Sternocleidomastoid (tissue), 1 donor: ENCODE measurements around a stretch of chr1.

DNA sequence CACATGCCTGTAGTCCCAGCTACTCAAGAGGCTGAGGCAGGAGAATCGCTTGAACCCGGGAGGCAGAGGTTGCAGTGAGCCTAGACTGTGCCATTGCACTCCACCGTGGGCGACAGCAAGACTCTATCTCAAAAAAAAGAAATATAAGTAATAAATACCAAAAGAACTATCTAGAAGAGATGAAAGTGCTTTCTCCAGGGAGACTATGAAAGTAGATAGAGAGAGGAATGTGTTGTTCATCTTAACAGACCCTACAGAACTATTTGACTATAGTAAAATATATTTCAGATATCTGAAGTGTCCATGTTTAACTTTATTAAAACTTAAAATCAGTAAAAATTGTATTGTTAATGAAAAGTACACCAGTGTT lies 29.2 kb downstream of the EPRS1 start:
- PRO-cap = unidirectional peak, minus-strand start at position 125 of the sequence

DNA sequence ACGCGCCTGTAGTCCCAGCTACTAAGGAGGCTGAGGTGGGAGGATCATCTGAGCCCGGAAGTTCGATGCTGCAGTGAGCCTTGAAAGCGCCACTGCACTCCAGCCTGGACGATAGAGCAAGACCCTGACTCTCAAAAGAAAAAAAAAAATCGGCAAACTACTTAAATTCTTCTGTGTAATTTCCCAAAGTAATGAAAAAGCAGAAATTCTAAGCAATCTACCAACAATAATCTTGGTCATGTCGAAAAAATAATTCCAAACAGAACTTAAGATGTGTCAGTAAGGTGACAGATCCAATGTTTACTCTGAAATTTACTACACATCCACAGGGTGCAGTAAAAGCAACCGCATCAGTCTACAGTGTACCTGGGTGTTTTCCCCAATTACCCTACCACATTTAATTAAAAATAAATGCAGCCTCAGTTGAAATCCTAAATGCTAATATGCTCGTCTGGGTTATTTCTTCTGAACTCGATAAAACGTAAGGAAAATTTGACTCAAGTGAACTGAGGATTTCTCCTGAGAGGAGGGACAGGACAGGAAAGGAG lies 858 bp downstream of the EPRS1 start:
- PRO-cap = no peak

GRCh38 chr1:220526991-220527851 lies 715 bp upstream of the MARK1 start:
- PRO-cap = bidirectional peak, plus-strand start at chr1:220527473, minus-strand start at chr1:220527395

DNA sequence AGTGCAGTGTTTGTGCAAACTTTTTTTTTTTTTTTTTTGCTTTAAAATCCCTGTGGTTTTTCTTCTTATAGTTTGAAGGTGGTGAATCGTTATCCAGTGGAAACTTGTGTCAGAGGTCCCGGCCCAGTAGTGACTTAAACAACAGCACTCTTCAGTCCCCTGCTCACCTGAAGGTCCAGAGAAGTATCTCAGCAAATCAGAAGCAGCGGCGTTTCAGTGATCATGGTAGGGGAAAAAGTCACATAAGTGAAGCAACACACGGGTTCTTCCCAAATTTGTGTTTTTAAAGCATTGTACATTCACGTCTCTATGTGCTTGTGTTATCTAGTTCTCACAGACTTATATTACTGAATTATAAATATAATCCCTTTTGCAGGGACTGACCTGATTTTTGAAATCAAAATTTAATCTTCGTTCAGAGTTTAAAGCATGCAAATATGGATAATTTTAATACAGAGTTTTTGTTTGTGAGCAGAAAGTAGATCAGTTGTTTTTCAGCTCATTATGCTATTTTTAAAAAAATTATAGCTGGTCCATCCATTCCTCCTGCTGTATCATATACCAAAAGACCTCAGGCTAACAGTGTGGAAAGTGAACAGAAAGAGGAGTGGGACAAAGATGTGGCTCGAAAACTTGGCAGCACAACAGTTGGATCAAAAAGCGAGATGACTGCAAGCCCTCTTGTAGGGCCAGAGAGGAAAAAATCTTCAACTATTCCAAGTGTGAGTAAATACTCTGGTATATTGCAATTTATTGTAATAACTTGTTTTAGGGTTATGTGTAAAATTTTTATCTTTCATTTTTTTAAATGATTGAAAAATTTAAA lies 54.6 kb upstream of the C1orf115 start:
- PRO-cap = no peak

GRCh38 chr1:220762017-220762410 lies 13.9 kb downstream of the MTARC2 start:
- PRO-cap = no peak

GRCh38 chr1:220803958-220804360 lies 17.2 kb downstream of the MTARC1 start:
- PRO-cap = no peak

GRCh38 chr1:220879054-220879269 lies 281 bp upstream of the HLX start:
- PRO-cap = bidirectional peak, plus-strand start at chr1:220879401, minus-strand start at chr1:220879201

- PRO-cap = bidirectional peak, plus-strand start at chr1:220881570, minus-strand start at chr1:220881438
Measured at GRCh38 chr1:220880529-220881706, 1.7 kb downstream of the HLX start.

GRCh38 chr1:220957171-220957815 lies 78.0 kb downstream of the HLX start:
- PRO-cap = no peak

DNA sequence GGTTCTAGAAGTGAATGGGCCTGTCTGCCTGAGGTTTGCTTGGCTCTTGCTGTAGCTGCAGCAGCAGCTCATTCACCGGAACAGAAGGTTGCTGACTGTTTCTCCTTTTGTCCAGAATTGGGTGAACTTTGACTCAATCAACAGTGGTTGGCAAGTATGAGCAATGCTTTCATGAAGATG lies 82.7 kb downstream of the HLX start:
- PRO-cap = no peak

- PRO-cap = no peak
Measured at GRCh38 chr1:221552731-221553304, 189.1 kb downstream of the DUSP10 start.

DNA sequence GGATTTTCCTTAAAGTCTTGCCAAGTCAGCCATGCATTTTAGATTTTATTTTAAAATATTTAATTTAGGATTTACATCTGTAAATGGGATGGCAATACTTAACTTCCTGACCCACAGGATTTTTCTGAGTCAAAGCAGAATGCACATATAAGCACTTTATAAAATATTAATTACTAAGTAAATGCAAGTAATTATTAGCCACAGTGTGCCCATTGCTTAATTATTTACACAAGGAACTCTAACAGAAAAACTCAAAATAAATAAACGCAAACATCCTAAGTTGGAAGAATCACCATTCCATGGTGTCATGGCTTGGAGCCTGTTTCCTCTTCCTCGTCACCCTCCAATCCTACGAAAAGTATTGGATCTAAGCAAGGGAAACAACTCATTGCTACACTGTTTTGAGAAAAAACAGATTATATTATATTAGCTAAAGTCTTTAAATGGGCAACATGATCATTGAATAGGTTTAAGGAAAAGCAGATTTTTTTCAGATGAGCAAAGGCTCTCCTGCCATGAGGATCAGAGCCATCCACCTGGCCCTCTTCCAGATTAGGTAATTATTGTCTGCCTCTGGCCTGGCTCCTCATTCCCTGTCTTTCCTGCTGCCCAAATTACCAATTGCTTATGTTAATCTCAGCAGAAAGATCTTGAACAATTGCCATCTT lies 121.4 kb downstream of the DUSP10 start:
- PRO-cap = no peak

DNA sequence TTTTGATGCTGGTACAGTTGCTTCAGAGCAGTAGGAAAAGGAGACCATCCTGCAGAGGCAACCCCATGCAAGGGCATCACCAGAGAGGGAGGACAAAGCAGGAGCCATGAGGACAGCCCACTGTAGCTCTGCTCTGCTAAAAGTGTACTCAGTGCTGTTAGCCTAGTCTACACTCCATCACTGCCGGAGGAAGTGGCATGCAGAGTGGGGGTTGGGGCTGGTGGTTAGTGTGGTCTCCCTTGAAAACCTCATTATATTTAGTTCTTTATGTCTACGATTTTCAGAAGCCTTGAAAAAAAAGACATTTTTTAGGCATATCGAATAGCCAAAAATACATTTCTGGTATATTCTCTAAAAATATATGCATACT lies 28.8 kb downstream of the DUSP10 start:
- PRO-cap = no peak

- PRO-cap = no peak
Measured at GRCh38 chr1:221728045-221728593, 13.8 kb downstream of the DUSP10 start.

GRCh38 chr1:221736651-221737409 lies 5.1 kb downstream of the DUSP10 start:
- PRO-cap = no peak

DNA sequence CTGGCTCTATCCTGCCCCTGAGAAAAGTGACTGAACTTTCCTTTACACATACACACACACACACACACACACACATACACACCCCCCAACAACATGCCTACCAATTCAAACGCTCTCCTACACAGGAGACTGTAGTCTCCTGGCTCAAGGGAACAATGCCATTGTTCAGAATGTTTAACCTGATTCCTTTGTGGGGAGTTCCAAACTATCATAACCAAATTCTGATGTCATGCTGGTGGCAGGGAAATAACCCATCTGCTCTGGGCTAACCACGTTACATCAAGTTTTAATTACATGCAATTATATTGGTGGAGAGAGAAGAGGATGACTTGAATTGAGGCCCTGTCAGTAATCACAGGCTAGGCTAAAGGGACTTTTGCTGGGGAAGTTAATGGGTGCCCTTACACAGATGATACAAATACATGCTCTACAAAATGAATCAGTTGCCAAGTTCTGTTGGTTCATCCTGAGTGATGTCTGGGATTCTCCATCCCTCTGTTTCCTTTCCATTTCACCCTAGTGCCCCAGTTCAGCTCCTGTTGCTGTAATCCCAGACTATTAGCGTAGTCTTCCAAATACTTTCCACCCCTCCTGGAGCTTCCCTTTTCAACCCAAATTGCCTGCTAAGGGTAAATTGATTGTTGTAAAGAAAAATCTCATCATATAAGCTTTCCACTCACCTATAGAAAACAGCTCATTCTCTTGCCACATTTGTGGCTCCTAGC lies 52.5 kb upstream of the DUSP10 start:
- PRO-cap = no peak

DNA sequence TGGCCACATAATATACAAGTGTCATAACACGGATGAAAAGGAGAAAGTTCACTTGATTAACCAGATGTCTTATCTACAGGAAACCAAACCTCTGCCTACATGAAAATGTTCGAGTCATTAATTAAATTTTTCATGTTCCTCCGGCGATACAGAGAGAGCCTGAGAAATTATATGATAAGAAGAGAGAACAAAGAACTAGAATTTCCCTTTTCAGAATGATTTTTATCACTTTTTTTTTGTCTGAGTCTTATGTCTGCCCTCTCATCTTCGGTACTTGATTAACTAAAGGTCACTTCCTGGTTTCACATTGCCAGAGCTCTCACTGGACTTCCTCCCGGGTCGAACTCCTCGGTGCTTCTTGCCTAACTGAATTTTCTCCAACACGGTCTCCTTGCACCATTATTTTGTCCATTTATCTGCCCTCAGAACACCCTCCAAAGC lies 67.7 kb upstream of the DUSP10 start:
- PRO-cap = no peak

DNA sequence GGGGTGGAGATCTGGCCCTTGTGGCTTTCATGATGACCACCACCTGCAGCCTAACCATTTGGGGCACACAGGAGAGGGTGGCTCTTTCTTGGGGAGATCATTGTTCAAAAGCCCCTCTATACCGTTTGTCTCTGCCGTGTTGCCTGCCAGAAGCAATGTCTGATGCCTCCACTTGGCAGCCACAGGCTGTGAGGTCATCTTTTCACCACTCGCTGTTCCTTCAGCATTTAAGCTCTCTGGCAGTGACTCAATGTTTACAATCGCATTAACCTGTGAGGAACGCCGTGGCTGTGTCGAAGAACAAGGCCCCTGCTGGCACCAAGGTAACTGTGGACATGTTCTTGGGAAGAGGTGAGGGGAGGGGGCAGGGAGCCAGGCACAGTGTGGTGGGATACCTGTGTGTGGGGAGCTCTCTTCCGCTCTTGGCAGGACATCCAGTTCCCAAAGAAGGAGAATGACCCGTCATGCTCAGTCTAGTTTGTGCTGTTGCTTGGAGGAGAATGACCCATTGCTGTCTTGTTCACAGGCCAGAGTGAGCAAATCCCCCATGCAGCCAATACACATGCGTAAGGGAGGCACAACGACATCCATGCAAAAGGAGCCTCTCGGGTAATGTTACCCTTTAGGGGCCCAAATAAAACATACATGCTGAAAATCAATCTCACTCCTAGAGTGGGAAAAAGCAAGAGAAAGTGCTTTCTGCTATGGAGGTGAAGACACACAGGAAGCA lies 104.1 kb upstream of the DUSP10 start:
- PRO-cap = no peak

GRCh38 chr1:221971185-221971679 lies 229.3 kb upstream of the DUSP10 start:
- PRO-cap = no peak

GRCh38 chr1:222553015-222553558 lies 5.2 kb upstream of the HHIPL2 start:
- PRO-cap = no peak